Paraaortic lymph node (tissue), 1 donor: Measurements from ENCODE around the genes NPLOC4 and ARL16.

DNA sequence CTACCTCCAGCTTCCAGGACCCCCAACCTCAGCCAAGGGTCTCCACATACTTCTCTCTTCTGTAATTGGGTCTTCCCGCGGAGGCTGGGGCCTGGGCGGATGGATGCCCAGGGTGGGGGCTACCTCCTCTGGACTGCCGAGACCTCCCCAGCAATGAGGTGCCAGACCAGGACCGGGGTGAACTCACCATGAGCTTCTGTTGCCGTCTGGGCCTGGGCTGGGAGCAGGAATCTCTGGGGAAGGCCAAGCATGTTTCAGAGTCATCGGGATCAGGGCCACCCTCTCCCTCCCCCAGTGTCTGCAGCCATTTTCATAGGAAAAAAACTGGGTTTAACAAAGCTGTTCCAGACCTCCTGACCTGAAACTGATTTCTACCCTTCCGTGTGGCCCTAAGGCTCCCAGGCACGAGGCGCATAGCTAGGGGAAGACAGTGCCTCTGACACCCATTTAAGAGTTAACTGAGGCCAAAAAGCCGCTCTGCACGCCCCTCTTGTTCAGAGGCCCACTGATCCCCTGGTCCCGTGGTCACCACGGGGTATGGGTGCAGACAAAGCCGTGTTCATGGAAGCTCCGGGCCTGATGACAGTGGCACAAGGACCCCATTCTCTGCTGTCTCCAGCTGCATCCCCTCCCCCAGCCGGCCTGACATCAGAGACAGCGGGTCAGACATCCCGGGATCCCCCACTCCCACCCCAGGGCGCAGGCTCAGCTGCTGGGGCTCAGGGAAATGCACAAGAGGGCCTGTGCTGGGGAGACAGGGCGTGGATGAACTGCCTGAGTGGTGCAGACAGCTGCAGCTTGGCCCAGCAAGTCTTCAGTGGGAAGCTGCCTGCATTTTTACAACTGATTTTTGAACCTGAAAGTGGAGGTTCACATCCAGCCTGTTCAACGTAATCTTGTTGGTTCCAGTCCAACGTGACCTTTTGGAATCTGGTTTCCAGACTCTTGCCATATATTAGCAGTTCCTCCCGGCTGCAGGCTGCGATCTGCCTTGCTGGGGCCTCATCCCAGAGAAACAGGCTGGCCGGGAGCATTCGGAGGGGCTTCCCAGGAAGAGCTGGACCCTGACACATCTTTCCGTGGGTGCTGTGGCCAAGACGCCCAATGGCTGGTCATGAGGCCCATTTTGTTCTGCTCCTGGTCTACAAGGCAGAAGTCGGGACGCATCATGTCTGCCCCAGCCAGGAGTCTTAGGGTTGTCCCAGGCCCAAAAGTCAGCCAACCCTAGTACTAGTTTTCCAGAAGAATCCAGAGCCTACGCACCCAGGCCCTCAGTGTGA, 9.9 kb upstream of the BAHCC1 start:
- PRO-cap = no peak

GRCh38 chr17:81395747-81396320, 577 bp downstream of the BAHCC1 start:
- PRO-cap = no peak

GRCh38 chr17:81401474-81402351, 6.5 kb downstream of the BAHCC1 start:
- PRO-cap = no peak

- PRO-cap = no peak
Measured at GRCh38 chr17:81406351-81406946, 11.2 kb downstream of the BAHCC1 start.

DNA sequence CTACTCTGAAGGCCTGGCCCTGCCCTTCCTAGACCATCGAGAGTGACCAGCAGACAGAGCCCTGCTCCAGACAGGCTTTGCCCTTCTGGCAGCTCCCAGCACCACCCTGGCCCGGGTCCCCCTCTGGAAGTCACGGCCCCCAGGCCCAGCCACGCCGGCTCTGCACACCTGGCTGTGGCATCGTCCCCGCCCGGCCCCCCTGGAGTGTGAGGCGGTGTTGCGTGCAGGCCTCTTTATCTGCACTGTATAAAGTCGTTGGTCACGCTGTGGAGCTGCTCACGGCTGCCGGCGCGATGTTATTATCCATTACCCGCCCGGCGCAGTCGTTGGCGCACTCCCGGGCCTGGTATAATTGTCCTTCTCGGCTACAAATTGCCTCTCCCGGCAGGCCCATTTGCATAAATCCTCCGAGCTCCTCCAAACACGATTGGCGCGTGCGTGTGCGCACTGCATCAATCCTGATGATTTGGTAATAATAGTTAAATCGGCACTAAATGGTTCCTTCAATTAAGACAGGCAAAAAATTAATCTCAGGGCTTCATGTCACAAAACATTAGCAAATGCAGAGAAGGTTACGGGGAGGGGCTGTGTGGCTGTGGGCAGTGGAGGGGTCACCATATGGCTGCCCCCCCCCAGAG, 57.8 kb downstream of the BAHCC1 start:
- PRO-cap = no peak

DNA sequence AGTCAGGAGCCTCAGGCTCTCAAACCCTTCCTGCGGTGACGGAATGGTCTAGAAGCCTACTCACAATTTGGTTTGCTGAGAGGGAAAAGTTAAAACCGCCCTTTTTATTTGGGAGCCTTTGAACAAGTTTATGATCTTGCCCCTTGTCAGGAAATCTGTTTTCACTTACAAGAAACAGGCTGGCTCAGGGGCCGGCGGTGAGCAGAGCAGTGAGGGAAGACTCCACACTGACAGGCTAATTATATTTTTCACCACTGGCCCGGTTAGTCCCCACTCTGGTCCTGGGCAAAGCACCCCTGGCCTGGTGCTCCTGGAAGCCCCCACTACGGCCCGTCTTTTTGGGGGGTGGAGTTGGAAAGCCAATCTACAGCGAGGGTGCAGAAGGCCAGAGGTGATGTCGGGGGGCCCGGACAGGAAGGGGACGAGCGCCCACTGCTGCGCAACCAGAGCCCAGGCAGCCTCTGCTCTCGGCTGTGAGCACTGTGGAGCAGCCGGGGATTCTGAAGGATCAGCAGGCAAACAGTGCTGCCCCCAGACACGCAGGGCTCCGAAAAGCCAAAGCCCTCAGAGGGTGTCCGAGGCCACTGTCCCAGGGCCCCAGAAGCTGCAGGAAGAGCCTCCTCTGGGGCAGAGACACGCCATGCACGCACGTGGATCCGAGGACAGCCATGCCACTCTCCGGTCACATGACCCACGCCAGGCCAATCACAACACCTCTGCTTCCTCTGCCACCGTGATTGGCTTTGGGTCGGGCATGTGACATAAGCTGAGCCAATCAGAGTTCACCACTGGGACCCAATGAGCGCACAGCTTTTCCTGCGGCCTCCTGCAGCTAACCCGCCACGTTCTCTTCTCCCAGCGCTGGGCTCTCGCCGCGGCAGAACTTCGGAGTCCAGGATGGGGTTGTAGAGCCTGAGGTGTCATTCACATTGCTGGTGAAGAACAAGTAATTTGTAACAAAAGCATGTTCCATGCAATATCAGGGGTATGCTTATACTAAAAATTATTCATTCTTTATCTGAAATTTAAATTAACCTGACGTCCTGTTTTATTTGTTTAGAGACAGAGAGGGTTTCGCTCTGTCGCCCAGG, 40.8 kb downstream of the ACTG1 start:
- PRO-cap = unidirectional peak, minus-strand start at position 688 of the sequence; bidirectional peak, plus-strand start at position 880 of the sequence, minus-strand start at position 688 of the sequence

DNA sequence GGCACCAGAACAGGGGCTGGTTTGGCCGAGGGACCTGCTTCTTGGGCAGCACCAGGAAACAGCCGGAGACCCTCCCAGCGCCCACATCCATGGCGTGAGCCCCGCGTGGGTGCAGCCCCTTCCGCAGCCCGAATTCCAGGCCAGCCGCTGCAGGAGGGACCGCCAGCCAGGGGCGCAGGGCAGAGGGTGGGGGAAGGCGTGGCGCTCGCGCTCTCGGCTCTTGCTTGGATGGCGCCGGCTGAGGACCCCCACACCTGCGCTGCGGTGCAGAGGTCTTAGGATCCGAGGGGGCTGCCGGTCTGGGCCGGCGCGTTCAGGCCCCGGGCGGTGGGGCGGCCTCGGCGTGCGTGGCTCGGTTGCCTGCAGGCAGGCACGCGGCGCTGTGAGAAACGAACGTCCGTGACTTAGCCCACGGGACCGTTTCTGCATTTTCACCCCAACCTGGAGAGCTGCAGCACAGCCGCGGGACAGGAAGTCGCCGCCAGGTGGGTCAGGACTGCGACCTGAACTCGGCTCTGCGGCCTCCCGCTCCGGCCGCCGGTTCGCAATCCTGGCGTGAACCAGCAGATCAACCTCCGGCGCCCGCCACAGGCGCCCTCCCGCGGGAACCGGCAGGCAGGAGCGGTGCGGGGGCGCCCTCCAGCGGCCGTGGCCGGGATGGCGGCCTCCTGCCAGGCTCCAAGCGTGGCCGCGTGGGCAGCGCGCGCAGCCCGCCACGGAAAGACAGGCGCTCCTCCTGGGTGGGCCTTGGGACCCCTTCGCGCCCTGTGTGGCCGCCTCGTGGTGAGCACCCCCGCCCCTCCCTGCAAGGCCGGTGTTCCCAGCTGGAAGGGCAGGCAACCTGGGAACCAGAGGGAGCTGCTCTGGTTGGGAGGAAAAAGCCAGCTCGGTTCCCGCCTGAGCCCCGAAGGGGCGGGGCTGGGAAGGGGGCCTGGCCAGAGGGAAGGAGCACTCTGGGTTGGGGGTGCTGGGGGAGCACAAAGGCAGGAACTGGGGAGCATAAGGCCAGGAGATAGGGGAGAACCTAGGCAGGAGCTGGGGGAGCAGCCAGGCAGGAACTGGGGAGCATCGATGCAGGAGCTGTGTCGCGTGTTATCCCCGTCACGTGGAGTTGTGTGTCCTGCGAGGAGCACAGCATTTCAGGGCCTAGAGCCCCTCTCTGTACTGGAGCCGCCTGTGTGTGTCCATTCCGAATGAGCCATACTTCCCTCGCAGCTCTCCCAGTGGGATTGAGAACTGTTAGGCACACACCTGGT, 28.3 kb downstream of the ACTG1 start:
- PRO-cap = unidirectional peak, minus-strand start at position 549 of the sequence

GRCh38 chr17:81511838-81512402, 679 bp downstream of the ACTG1 start:
- PRO-cap = unidirectional peak, minus-strand start at chr17:81511911; unidirectional peak, minus-strand start at chr17:81511989

DNA sequence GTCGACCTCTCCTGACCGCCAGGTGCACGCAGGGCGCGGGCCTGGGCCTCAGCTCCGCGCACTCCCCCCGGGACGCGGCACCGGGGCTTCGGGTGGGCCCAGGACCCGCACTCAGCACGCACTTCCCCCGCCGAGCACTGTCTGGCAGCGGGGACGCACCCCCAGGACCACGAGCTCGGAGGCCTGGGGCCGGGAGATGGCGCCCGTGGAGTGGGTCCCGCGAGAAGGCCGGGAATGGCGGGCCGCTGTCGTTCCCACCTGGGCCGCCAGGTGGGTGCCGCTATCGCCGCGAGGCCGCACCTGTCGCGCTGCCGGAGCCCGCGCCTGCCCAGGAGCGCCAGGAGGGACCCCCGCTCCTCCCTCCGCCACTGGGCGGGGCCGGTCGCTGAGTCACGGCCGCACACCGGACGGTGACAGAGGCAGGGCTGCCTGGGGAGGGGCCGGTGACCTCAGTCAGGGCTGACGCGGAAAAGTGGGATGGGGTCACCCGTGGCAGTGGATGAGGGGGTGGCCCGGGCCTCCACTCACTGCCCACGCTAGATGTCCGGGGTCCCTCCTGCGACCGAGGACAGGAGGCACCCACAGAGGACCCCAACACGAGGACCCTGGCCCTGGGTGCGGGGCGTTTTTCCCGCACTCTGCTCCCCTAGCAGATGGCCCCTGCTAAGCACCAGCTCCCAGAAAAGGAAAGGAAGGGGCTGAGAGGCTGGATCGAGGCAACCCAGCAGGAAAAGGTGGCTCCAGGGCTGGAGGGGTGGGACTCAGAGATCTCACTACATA, 6.8 kb upstream of the ACTG1 start:
- PRO-cap = bidirectional peak, plus-strand start at position 416 of the sequence, minus-strand start at position 370 of the sequence

DNA sequence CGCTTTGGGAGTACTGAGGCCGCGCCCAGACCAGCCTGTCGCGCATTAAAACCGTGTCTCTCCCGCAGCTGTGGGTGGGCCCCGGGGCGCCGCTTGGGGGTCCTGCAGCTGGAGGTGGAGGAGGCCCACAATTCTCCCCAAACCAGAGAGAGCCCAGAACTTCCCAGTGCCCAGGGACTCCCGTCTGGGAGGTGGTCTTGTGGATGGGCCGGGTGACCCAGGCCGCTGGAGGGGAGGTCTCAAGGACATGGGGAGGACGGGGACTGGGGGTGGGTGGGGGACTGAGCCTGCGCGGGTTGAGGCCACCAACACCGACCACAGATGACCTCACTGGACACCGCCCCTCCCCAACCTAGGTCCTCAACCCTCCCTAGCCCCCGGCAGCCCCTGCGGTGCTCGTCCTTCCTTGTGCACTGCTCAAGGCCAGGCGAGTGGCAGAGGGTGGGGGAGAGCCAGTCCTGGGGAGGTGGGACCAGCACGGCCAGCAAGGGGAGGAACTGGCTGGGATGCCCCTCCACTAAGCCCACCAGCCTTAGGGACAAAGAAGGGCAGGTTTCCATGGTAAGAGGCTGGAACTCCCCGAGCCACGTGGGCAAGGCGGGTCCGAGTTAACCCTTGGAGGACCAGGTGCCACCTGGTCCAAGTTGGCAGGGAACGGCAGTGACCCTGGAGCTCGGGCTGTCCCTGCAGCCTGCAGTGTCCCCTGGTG, 9.0 kb downstream of the FSCN2 start:
- PRO-cap = no peak

DNA sequence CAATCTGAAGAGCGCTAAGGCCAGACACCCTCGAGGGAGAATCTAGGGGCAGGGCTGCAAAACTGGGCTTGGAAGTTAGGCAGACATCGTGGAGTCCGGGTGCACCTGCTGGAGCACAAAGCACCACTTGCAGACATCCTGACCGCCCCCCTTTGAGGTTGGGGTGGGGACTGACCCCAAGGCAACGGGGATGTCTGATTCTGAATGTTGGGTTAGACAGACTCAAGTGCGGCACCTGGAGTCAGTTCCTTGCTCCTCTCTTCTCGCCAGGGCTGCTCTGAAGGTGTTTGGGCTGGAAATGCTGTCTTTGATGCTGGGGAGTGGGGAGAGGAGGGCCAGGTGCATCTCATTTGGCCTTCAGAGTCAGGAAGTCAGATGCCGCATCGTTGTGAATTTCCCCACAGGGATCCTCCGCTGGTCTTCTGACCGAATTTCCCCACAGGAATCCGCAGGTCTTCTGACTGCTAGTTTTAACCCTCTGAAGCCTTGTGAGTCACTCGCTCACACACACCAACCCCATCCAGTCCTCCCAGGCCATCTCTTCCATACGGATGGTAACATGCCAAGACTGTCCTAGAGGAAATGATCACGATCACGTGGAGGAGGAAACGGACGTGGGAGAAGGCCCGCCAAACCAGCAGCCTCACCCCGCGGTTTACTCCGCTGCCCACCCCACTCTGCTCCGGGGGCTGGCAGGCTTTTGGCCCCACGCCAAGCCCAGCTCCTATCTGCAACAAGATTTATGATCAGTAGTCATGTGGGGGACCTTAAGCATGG, 1.2 kb upstream of the FAAP100 start:
- PRO-cap = bidirectional peak, plus-strand start at position 78 of the sequence, minus-strand start outside the sequence

- PRO-cap = no peak
Measured at GRCh38 chr17:81556609-81556934, 4.4 kb upstream of the FAAP100 start.

GRCh38 chr17:81577299-81578106, 25.4 kb upstream of the FAAP100 start:
- PRO-cap = no peak

GRCh38 chr17:81598391-81598917, 38.5 kb downstream of the NPLOC4 start:
- PRO-cap = no peak

DNA sequence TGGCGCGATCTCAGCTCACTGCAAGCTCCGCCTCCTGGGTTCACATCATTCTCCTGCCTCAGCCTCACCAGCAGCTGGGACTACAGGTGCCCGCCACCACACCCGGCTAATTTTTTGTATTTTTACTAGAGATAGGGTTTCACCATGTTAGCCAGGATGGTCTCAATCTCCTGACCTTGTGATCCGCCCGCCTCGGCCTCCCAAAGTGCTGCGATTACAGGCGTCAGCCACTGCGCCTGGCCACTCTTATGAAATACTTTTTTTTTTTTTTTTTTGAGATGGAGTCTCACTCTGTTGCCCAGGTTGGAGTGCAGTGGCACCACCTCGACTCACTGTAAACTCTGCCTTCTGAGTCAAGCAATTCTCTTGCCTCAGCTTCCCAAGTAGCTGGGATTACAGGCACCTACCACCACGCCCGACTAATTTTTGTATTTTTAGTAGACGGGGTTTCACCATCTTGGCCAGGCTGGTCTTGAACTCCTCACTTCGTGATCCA, 7.9 kb downstream of the NPLOC4 start:
- PRO-cap = no peak

DNA sequence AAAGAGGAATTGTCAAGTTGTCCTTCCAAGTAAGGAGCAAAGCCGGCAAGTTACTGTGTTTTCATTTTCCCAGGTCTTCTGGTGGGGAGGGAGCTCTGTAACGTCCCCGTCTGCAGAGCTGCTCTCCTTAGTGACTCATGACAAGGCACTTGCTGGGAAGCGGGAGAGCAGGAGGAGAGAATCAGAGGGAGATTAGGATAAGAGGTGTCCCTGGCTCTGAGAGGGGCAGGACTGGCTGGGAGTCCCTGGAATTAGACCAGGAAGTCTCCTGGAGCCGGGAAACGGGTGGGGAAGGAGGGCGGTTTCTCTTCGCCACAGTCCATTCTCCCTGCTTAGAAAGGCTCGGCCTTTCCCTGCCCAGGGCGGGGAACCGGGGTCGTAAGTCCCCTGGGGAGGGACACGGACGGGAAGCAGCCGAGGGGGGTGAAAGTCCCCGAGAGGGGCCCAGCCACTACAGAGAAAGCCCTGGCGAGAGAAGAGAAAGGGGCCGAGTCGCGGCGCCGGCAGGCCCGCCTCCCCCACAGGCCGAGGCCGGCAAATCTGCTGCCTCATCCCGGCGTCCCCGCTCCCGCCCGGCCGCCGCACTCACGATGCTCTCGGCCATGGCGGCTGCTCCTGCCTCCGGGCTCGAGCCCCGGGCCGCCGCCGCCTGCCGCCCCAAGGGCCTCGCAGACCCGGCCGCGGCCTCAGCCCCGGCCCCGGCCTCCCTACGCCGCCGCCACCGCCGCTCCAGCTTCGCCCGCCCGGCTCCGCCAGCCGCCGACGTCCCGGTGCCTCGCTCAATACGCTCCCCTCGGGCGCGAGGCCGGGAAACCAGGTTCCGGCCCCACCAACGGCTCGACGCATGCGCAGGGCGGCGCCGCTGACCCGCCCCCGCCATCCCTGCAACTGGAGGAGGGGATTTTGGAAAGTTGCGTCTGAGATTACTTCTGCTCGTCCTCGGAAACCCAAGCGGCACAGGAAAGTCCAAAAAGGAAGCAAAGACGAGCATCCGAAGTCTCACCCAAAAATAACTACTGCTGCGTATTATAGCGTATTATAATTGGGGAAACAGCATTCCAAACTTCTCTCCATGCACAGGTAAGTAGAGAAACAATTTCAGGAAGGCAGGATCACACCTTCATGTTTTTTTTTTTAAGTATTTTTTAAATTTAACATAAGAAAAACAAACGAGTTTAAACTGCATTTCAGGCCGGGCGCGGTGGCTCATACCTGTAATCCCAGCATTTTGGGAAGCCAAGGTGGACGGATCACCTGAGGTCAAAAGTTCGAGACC, at the start of gene NPLOC4:
Gene NPLOC4 (minus strand): TSS at position 786 of the 1,276 bp plus-strand sequence.
- PRO-cap = bidirectional peak, plus-strand start at position 959 of the sequence, minus-strand start at position 784 of the sequence

DNA sequence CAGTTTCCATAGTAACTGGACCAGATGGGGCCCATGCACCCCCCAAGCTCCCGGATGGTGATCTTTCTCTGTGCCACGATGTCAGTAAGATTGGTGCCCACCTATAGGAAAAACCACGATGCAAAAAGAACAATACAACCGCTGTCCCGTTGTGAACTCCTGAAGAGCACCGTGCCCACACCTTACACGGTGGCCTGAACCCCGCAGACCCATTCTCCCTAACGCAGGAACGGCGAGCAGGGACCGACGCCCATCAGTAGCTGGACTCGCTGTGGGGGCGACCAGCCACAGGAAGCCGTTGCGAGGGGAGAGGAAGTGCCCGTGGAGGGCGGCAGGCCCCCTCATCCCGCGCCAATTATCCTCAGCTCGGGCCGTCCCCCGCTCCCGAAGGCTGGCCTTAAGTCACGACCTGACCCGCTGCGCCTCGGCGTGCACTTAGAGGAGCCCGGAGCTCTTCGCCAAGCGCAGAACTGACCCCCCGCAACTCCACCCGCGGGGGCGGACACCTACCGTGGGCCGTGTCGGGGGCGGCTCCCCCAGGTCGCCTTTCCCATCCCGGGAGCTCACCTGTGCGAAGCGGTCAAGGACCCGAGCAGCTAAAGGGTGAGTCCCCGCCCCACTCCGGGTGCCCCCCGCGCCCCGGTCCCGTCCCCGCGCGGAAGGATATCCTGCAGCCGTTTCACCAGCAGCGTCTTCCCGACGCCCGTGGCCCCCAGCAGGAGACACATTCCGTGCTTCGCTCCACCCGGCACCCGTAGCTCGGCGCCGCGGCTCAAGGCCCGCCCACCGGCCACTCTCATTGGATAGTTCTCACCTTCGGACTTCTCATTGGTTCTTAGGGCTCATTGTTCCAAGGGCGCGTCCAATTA, at the start of gene ARL16:
Gene ARL16 (minus strand): TSS at position 772 of the 869 bp plus-strand sequence.
- PRO-cap = bidirectional peak, plus-strand start outside the sequence, minus-strand start at position 738 of the sequence

DNA sequence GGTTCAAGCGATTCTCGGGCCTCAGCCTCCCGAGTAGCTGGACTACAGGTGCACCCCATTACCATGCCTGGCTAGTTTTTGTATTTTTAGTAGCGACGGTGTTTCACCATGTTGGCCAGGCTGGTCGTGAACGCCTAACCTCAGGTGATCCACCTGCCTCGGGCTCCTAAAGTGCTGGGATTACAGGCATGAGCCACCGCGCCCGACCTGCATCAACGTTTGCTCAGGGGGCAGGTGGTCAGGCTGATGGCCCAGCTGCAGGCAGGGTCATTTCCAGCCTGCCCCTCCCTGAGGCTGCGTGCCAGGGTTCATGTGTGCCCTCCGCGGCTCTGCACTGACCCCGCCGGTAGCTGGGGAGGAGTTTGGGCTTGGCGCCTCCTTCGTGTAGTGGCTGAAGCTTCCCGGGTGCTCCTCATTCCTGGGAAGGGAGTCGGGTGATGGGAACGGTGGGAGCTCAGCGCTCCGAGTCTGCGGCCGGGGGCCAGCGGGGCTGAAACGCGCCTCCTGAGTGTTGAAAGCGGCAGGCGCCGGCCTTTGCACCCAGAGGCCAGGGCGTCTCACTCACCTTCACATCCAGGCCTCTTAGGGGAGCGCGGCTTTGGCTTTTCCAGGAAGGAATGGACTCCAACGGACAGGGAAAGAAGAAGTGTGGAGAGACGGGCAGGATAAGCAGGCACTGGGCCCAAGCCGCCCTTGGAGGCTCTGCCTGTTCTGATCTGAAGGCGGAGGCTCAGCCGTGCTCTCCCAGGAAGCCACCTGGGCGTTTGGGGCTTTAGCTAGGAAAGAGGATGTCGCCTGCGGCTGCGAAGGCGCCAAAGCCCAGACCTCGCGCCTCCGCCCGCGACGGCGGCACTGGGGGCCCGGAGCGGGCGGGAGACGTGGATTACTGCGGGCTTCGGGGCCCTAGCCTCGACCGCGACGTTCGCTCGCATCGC, 680 bp upstream of the MRPL12 start:
- PRO-cap = no peak

- PRO-cap = no peak
Measured at GRCh38 chr17:81727109-81727975, 15.3 kb downstream of the SLC25A10 start.

- PRO-cap = no peak
Measured at GRCh38 chr17:81735160-81736531, 23.6 kb downstream of the SLC25A10 start.